SJSA1 (cell line): ENCODE results near the genes FGFR1OP2, MANSC4, FAR2, OVCH1 and IPO8.

DNA sequence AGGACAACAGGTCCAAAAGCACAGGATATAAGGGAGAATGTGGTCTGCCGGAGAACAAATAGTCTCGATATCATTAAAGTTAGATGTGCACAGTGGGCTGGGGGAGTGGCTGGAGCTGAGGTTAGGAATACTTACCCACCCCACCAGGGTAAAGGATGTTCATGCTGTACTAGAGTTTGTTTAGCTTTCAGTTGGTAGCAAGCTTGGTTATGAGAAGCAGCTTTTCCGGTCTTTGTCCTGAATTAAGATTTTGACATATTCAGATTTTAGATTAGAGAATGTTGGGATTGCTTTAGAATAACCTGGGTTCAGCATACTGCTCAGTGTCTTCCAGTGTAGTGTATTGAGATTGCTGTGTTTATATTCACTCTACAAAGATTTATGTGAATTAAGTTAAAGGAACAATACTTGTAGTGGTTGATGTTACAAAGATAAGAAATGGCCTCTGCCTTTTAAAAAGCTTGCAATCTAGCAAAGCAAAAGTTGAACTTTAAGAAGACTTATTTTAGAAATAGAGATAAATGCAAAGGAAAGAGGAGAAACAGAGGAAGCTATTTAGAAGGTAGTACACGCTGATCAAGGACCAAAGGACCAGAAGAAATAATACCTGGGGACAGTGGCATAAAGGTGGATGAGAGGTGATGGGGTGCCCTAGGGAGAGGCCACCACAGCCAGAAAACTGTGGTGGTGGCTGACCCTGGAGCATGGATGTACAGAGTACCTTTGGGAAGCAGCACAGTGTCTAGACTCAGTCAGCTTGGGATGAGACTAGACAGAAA lies 16.9 kb downstream of the RASSF8 start:
- RAMPAGE, long total RNA = no peak

GRCh38 chr12:26121784-26122616 lies 2.8 kb downstream of the BHLHE41 start:
- RAMPAGE, long total RNA = no peak

GRCh38 chr12:26274235-26275202 lies 79.1 kb downstream of the SSPN start:
- RAMPAGE, long total RNA = no peak

GRCh38 chr12:26286168-26286613 lies 90.8 kb downstream of the SSPN start:
- RAMPAGE, long total RNA = no peak

DNA sequence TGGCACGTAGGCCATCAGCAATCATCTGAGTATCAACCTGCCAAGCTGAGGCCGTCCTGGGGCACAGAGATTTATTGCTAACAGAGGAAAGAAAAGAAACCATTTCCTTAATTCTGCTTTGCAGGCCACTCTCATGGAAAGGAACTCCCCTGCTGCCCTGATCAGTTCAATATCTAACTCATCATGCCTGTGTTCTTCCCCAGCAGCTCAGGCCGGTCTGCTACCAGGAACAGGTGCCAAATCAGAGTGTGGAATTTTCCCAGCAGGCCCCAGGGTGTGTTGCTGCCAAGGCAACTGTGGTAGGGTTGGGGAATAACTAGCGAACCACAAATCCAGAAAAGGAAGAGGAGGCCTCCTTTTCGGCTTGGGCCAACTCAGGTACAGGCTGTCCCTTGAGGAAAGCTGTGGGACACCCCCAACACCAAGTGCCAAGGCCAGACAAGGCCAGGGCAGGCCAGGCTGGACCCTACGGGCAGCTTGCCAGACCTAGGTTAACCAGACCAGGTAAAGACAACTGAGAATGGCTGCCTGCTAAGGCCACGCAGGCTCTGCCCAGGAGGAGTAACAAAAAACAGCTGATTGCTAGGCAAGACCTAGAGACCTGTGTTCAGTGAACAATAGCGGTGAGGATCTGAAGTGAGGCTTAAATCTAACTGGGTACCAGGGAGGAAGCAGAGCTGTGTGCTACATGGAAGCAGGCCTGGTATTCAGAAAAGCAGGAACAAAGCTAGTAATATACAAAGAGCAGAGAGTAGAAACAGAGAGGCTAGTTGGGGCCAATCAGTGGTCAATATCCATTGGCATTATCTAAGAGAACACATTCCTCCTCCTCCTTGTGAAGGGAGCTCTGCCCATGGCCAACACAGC lies 92.7 kb downstream of the SSPN start:
- RAMPAGE, long total RNA = no peak

DNA sequence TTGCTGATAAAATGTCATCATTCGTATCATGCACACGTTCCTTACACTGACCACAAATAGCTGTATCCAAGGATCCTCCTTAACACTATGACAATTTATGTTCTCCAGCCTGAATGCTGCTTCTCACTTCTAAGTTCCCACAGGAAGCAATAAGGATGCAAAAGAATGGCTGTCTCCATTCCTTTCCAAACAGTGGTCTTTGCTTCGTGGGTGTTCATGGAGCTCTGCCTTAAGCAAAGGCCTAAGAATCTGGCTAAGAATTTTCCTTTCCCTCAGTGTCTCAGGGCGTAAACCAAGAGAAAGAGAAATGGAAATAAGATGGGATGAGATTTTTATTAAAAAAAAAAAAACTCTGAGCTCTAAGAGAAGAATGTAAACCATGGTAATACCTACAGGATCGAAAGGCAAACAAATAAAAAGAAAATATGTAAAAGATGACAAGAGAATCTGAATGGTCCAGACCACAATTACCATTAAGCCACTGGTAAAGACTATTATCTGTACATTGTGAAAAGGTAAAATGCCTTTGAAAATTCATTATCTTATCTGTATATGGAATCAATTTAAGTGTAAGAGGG lies 200.1 kb downstream of the ITPR2 start:
- RAMPAGE, long total RNA = no peak

- RAMPAGE, long total RNA = no peak
These were observed 110.9 kb downstream of the ITPR2 start for GRCh38 chr12:26721947-26722736.

DNA sequence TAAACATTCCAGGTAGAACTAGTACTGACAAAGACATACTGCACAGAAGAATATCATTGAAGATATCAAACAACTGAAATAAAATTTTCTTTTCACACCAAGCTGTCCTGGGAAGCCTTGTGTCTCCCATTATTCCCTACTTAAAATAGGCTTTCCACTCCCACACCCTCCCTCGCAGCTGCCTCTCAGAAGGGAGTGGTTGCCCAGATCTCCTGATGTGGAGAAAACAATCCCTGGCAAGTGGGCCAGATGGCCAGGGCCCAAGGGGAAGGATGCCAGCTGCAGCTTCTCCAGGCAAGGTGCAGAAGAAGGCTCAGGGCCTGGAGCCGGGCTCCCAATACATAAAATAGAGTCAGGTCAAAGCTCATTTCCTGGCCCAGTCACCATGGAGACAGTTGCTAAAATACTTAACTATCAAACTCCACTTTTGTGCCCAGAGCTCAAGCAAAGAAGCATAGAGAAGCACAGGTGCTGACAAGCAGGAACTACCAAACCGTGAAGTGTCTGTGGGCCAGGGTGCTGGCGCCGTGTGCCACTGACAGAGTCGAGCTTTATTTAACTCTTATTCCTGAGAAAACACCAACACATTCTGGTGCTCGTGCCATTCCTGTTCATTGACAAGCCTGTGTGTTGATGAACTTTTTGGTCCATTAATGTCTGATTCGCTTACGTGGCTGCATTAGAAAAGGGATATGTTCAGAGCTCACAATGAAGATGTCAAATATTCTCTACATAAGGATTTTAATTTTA lies 45.7 kb upstream of the ITPR2 start:
- RAMPAGE, long total RNA = no peak

DNA sequence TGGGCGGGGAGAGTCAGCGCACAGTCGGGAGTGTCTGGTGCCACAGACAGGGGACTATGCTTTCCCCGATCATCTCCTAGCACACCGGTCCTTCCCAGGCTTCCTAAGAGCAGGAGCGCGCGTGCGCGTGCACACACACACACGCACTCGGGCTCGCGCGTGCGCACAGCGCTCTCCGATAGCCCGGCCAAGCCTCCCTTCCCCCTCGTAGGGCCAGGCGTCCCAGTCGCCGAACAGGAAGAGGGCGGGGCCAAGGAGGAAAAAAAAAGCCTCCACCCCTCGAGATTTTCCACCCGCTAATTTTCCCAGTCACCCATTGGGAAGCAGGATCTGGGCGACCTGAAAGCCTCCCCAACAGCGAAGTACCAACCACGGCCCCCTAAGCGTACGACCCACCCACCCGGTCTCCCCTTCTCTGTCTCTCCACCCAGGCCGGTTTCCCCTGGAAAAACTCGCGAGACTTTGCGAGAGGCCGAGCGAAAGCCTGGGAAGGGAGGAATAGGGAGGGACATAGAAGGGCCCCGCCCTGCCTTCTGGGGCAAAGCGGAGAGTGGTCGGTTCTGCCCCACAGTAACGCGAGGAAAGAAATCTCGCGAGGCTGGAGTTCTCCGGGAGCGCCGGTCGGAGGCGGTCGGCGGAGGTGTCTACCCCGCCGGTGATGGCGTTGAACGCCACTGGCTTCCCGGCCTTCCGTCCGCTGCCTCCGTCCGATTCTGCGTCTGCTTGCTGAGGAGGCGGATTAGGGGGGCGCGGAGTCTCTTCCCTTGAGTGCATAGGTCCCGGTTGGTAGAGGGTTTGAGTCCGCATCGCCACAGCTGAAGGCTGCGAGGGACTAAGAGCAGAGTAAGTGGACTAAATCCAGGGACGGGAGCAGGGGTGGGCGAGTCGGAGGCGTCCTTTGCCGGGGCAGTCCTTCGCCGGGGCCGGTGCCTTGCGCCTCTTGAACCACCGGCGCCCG lies at the start of gene FGFR1OP2:
FGFR1OP2 (plus strand) TSS at position 603 of the 958 bp plus-strand sequence.
- RAMPAGE, long total RNA = start-site peak on the plus strand centred at position 624 of the sequence, 63 bp wide, 1,334 and 665 reads in 2 replicates

- RAMPAGE, long total RNA = no peak
These were observed 6.1 kb upstream of the STK38L start for GRCh38 chr12:27237954-27238505.

DNA sequence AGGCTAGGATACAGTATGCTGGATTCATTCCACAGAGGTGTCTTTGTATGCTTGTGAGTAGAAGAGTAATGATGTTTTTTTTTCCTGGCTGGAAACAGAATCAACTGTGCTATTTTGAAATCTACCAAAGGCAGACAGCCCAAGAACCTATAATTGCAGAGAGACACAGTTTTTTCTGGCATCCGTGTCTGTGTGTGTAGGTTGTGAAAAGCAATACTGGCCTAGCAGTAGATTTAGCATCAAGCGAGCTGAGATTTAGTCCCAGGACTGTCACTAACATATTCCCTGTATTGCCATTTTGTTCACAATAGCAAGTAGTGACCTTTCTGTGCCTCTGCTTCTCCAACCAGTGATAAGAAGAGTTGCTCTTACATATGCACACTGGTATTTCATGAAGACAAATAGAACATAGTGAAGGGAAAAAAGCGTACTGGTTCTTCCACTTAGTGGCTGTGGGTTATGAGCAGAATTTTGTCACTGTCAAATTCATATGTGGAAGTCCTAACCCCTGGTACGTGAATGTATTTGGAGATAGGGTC lies 12.4 kb upstream of the PPFIBP1 start:
- RAMPAGE, long total RNA = no peak

DNA sequence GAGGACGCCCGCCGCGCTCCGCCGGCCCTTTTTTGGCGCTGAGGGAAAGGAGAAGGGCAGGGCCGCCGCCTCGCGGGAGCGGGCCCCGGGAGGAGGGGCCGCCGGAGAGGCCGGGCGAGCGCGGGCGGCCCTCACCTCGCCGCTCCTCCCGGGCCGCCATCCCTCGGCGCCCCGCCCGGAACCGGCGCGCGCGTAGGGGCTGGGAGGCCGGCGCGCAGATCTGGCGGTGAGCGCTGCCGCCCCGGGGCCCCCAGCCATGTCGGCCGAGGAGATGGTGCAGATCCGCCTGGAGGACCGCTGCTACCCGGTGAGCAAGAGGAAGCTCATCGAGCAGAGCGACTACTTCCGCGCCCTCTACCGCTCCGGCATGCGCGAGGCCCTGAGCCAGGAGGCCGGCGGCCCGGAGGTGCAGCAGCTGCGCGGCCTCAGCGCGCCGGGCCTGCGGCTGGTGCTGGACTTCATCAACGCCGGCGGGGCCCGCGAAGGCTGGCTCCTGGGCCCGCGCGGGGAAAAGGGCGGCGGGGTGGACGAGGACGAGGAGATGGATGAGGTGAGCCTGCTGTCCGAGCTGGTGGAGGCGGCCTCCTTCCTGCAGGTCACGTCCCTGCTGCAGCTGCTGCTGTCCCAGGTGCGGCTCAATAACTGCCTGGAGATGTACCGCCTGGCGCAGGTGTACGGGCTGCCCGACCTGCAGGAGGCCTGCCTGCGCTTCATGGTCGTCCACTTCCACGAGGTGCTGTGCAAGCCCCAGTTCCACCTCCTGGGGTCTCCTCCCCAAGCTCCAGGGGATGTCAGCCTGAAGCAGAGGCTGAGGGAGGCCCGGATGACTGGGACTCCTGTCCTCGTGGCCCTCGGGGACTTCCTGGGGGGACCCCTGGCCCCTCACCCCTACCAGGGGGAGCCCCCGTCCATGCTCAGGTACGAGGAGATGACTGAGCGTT lies at the start of gene MANSC4:
MANSC4 (minus strand) TSS at position 162 of the 941 bp plus-strand sequence.
- RAMPAGE, long total RNA = no peak

GRCh38 chr12:27968930-27969323 lies 3.6 kb downstream of the PTHLH start:
- RAMPAGE, long total RNA = no peak

DNA sequence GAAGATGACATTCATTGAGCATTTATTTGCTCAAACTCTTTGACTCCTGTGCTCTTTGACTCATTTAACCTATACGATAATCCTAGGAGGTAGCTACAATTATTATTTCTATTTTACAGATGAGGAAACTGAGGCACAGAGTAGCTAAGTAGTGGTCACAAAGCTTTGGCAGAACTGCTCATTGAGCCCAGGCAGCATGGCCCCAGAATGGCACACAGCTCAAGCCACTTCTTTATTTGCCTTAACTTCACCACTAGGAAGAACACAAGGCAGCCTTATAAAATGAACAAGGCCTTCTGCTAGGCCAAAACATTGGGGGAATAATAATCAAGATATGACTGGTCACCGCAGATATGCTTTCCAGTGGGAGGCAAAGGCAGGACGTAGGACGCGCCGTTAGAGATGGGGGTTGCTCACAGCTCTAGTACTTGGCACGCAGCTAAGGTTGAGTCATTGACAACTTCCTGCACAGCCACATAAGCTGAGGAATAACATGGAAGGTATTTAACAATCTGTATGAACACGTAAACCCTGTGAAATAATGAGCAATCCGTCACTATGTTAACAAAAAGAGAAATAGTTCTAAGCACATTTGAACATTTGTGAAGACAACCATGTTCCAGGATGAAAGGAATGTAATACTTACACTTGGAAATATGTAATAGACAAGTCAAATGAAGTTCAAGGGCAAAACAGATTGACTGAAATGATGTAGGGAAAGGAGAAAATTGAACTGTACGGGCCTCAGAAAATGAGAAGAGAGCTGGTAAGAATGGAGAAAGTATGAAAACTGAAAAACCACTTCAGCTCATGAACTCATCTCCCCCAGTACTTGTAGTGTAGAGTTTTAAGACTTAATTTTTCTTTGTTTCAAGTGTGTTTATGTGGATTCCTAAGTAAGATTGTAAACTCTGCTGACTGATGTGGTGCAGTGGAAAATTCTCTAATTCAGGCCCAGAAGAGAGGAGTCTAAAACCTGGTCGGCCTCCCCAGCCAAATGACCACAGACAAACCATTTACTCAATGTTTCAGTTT lies 59.5 kb upstream of the CCDC91 start:
- RAMPAGE, long total RNA = no peak

DNA sequence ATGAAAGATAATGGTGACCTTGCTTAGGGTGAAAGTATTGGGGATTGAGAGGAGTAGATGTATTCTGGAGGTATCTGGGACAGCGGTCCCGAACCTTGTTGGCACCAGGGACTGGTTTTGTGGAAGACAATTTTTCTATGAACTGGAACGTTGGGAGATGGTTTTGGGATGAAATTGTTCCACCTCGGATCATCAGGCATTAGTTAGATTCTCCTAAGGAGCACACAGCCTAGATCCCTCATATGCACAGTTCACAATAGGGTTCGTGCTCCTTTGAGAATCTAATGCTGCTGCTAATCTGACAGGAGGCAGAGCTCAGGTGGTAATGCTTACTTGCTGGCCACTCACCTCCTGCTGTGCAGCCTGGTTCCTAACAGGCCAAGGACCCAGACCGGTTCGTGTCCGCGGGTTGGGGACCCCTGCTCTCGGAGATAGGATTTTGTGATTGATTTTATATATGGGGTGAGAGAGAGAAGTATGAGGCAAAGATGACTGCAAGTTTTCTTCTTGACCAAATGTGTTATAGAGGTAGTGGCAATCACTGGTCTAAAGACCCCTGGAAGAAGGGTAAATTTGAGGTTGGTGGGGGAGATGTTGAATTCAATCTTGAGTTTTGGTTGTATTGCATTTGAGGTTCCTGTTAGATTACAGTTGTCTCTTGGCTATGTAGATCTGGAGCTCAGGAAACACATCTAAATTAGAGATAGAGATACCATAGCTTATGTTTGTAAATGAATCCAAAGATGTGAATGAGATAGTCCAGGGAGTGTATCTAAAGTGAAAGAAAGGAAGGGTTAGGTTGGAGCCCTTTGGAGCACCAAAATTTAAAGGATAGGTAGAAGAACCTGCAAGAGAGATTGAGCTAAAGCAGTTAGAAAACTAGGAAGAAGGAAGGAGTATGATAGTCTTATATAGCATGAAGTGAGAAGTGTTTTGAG lies 57.7 kb downstream of the CCDC91 start:
- RAMPAGE, long total RNA = no peak

- RAMPAGE, long total RNA = no peak
These were observed at the start of gene FAR2 for GRCh38 chr12:29148347-29149409. Gene FAR2 (plus strand): TSS chr12:29149278.

GRCh38 chr12:29149410-29150604 lies 729 bp downstream of the FAR2 start:
- RAMPAGE, long total RNA = no peak

GRCh38 chr12:29223623-29223868 lies 74.5 kb downstream of the FAR2 start:
- RAMPAGE, long total RNA = no peak

GRCh38 chr12:29497332-29498125 lies at the start of gene OVCH1:
Gene OVCH1 (minus strand): TSS chr12:29497686.
- RAMPAGE, long total RNA = no peak

GRCh38 chr12:30695247-30696333 lies at the start of gene IPO8:
Gene IPO8 (minus strand): TSS chr12:30695869.
- RAMPAGE, long total RNA = no peak